ENCODE measurements around the gene EFCAB13.

DNA sequence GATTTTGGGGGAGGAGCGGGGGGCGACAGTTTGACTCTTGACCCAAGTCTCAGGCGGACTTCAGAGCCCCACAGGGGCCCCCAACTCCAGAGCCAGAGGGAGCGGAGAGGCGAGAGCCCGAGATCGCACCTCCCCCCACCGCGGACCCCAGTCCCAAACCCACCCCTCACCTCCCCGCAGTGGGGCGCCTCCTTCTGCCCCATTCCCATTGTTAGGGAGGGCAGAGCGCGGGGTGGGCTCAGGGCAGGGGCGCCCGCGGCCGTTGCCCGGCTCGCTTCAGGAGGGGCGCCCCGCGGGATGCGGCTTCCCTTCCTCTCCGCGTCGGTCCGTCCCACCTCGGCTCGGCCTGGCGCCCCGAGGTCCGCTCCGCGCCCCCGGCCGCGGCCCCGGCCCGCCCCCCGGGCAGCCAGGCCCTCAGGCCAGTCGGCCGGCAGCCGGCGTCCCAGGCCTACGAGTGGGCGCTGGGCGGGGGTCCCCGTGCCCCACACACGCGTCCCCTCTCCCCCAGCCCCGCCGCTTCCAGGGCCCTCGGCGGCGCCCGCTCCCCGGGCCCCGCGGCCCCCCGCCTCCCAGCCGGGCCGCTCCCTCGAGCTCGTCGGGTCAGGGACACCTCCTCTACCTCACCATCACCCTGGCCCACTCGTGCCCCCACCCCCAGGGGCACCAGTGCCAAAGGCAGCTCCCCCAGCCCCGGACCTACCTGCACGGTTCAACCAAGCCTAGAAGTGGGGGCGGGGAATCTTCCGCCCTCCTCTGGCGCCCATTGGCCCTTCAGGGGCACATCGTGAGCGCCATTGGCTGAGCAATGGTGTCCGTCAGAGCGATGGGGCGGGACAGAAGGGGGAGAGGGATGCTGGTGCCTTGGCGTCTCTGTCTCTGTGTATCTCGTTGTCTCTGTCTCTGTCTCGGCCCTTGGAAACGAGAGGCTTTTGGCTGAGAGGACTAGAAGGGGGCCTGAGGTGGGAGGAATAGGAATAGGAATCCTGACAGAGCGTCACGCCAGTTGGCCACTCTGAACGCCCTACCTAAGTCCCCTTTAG is 31.7 kb upstream of the KANSL1 start:
- RRBS = 3% methylated on average over 5 of the region's 83 CpGs

DNA sequence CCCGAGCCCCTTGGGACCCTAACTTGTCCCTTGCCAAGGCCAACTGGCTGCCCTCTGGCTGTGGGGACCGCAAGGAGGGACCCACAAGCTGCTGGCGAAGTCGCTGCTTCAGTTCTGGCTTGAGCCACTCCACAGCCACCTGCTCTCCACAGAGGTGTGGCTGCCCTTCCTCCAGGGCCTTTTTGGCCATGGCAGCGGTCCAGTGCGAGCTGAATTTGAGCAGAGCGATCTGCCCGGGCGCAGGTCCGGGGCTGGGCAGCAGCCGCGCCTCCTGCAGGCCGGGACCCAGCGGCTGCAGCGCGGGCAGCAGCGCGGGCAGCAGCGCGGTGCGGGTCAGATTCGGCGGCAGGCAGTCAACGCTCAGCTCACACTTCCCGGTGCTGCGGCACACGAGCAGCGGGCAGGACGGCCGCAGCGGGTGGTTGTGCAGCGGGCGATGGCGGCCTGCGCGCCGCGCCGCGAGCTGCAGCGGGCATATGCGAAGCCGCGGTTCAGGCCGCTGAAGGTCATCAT is 35.0 kb upstream of the LRRC37A start:
- RRBS = no CpG with 5 or more reads among the region's 45 CpGs

DNA sequence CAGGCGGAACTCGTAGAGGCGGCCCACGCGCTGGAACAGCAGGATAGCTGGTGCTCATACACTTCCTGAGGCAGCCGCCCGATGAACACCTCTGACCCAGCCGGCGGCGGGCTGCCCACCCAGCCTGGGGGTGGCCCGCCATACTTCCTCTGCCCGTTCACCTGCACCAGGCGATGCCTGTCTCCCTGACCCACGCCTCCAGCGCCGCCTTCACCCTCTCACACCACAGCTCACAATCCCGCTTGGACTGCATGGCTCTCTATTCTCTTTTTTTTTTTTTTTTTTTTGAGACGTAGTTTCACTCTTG is 34.6 kb upstream of the LRRC37A start:
- RRBS = no CpG with 5 or more reads among the region's 18 CpGs

- RRBS = no CpG with 5 or more reads among the region's 3 CpGs
Observed at GRCh38 chr17:46756435-46757287, 61.8 kb downstream of the WNT3 start.

- RRBS = no CpG with 5 or more reads among the region's 6 CpGs
Observed at GRCh38 chr17:46772642-46773032, 45.9 kb downstream of the WNT3 start.

GRCh38 chr17:46984926-46985456 is 5.9 kb upstream of the RPRML start:
- RRBS = no CpG with 5 or more reads among the region's 9 CpGs

GRCh38 chr17:47180238-47180918 is 8.7 kb downstream of the CDC27 start:
- RRBS = no CpG with 5 or more reads among the region's 2 CpGs

DNA sequence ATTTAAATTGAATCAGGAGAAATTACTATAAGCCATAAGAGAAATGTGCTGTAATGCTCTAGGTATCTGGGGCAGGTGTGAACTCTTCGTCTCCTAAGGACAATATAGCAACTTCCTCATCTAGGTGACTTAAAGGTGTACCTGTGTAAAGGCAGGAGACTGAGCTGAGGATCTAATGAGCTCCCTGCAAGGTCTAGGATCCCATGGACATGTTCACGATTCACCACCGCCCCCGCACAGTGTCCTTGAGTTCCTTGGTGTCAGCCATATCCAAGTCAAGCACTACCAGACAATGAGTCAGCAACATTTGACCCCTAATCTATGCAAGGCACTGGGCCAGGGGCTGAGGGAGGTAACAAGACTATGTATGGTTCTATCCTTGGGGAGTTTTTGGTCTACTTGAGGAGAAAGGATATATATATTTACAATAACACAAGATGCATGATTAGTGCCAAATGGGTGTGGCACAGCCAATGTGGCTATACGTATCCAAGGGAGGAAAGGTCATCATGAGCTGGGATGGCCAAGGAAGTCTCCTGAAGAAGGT is 34.9 kb downstream of the ITGB3 start:
- RRBS = no CpG with 5 or more reads among the region's 5 CpGs

DNA sequence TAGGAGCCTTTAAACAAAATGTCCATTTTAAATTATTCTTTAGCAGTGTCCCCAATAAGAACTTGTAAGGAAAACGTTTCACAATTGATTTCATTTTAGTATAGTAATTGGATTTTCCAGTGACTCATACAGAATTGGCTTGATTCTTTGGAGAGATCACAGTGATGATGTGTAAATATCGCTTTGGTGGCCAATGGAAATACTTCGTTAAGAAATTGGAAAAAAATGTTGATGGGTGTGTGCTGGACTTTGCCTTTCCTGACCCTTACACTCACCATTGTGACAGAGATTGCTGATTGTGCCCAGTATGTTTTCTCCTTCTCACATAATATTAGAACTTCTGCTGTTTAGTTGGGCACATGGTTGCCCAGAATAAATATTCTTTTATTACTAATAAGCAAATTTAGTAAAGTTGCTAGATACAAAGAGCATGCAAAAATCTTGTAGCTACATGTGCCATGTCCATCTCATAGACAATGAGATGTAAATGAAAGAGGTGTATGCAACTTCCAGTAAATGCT is 7.4 kb upstream of the EFCAB13 start:
- RRBS = no CpG with 5 or more reads among the region's 3 CpGs

DNA sequence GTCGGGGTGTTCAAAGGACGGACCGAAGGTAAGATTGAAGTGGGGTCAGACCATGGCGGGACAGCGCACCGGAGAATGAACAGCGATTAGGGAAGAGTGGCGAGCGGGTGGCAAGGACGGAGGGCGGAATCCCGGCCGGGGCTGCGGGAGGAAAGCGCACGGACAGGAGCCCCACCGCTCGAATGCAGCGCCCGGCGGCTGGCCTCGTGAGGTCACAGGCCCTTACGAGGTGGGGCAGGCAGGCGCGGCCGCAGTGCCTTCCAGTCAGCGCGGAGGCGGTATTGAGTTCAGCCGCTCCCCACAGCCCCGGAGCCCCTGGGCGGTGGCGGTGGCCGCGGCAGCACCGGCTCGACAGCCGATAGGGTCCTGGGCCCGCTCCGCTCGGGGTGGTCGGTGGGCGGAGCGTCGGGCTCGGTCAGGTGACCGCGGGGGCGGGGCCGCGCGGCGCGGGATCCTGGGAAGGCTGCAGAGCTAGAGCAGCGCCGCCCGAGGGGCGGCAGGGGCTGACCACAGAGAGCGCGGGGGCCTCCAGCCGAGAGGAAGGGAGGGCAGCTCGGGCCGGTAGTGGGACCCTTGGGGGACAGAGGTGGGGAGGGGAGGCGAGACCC is at the start of gene EFCAB13:
TSS of gene EFCAB13 (plus strand) at position 442 of the 608 bp plus-strand sequence.
- RRBS = 3% methylated on average over 24 of the region's 64 CpGs

DNA sequence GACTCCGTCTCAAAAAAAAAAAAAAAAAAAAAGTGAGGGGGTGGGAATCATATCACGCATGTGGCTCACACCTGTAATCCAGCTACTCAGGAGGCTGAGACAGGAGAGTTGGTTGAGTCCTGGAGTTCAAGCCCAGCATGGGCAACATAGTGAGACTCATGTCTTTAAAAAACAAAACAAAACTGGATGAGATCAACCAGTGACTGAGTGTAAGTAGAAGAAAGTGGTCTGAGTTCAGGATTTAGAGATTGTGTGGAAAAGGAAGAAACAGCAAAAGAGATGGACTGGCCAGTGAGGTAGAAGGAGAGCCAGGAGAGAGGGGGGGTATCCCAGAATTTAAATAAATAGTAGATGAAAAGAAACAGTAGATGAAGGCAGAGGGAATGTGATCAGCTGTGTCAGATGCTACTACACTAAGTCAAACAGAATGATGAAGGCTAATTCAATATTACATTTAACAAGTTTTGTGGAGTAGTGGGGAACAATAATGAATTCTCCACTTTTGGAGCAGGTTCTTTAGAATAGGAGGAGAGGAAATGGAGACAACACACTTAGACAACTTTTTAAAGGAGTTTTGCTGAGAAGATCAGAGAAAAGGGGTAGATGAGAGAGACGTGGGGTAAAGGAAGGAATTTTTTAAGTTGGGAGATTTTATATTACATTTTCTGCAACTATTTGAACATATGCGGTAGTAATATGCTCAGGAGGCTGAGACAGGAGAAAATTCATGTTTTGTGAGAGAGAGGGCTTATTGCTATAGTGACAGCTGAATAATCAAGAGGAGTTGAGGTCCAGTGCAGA is 41.1 kb upstream of the KPNB1 start:
- RRBS = no CpG with 5 or more reads among the region's 4 CpGs

GRCh38 chr17:47618250-47618643 is 31.5 kb upstream of the KPNB1 start:
- RRBS = no CpG with 5 or more reads among the region's 7 CpGs

DNA sequence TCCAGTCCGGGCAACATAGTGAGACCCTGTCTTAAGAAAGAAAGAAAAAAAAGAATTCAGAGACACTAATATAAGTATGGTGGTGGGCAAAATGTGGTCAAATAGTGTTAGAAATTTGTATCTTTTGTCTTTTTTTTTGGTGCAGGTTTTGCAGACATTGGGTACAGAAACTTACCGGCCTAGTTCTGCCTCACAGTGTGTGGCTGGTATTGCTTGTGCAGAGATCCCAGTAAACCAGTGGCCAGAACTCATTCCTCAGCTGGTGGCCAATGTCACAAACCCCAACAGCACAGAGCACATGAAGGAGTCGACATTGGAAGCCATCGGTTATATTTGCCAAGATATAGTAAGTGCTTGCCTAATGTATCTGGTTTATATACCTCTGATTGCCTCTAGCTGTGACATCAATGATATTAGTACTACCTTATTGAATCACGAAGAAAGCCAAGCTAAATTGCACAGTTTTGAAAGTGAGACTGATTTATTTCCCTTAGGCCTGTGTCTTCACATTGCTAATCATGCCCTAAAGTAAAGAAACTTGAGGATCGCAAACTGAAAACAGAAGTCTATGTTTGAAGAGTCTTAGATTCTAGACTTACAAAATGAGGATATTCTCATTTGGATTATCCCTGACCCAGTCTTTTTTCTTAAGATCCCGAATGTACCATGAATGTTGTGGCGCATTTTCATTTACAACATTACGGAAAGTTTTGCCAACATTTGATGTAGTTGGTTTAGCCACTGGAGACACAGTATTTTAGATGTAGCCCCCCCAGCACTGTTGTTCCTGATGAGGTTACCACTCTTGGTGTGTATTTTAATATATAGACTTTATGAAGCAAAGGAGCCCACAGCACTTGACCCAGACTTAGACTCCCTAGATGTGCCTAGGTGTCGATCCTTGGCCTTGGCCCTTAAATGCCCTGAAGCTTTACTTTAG is 7.3 kb downstream of the KPNB1 start:
- RRBS = no CpG with 5 or more reads among the region's 10 CpGs

DNA sequence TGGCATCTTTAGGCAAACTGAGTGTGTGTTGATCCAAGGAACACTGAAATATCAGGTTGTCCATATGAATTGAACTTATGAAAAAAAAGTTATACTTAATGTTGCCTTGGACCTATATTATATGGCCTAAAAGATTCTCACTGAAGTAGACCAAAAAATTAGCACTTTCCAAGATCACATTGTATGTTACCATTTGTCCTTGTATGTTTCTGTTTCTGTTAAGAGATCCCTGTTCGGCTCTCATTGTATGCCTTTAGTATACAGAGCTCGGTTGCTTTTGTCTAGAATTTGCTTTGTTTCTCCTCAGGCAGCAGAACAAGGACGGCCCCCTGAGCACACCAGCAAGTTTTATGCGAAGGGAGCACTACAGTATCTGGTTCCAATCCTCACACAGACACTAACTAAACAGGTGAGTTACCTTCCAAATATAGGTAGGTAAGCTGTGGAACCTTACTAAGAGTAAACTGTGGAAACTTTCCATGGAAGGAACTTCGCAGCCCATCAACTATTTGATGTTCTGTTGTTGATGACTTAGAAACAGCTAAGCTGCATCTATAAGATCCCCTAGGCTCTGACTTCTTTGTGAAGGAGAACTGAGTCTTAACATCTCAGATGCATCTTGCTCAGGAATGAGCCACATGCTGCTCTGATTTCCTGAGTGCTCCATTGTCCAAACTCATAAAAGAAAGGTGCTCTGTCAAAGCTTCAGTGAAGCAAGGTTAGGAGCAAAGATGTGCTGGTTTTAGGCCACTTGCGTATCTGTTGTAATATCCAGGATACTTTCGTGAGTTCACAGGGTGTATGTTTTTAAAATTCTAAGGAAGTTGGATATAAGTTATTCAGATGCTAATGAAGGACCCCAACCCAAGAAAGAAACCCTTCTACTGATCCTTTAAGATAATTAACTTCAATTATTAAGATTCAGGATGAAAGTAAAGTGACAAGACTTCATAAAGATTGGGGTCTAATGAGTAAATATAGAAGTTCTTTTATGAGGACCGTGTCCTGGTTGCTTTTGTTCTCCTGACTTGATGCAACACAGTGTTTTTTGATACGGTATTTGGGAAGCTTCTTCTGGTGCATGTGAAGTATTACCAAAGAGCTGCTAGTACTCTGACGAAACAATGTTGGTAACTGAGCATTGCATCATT is 15.4 kb downstream of the KPNB1 start:
- RRBS = no CpG with 5 or more reads among the region's 10 CpGs

GRCh38 chr17:47685393-47685829 is 8.6 kb upstream of the TBKBP1 start:
- RRBS = no CpG with 5 or more reads among the region's 4 CpGs

DNA sequence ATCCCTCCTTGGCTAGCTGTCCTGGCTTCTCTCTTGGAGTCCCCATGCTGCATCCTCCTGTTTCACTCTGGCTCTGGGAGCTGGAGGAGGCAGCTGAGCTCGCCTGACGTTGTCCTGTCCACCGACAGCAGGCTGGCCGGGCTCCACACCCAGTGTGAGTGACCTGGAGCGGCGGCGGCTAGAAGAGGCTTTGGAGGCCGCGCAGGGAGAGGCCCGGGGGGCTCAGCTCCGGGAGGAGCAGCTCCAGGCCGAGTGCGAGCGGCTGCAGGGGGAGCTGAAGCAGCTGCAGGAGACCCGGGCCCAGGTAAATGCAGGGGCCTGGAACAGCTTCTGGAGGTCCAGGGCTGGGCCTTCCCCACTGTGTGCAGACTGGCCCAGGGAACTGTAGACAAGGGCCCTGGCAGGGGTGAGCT is 5.2 kb downstream of the TBKBP1 start:
- RRBS = 76% methylated on average over 10 of the region's 15 CpGs

- RRBS = no CpG with 5 or more reads among the region's 4 CpGs
Observed at GRCh38 chr17:47790728-47791588, 30.6 kb downstream of the OSBPL7 start.

GRCh38 chr17:47822946-47823520 is 1.4 kb upstream of the OSBPL7 start:
- RRBS = no CpG with 5 or more reads among the region's 11 CpGs

DNA sequence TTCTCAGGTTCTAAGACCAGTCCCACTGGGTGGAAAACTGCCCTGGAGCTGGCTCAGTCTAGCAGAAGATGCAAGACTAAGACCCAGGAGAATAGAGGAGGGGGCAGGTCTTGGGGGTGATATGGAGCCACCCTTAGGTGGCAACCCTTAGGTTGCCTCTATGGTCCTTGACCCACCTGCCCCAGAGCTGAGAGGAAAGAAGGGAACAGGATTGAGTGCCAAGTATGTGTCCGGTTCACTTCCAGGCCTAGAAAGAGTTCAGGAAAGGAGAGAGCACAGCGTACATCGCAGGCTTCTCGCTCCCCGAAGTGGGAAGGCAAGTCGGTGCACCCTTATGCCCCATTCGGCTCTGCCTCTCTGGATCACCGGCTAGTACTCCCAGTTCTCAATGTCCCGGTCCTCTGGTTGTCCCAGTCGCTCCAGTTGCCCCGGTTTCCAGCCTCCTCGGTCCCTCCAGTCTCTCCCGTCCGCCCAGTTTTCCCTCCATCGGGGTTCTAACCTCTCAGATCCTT is 611 bp downstream of the SP6 start:
- RRBS = no CpG with 5 or more reads among the region's 15 CpGs